ENCODE results near the genes F11, FAT1 and FRG2.

DNA sequence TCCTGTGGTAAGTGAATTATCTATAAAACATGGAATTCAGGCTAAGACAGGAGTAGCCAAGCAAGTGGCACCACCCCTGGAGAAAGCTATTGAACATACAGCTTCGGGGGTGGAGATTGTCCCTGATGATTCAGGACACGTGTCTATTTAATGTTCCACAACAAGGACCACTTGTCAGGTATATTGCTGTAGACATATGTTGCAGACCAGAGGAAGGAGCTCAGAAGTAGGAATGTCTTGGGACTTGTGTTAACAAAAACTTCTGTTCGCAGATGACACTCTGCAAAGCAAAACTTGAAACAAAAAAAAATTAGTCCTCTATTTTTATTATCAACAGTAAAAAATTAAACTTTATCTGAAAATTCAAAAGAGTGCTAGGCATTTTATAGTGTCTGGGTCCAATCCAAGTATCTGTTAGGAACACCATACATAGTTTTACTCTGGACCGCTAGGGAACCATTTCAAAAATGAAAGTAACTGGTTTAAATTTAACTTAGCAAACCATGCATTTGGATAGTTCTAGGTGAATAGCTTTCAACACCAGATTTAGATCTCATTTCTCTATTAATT, 1.0 kb downstream of the KLKB1 start:
- RRBS: no CpG with 5 or more reads among the region's 4 CpGs

DNA sequence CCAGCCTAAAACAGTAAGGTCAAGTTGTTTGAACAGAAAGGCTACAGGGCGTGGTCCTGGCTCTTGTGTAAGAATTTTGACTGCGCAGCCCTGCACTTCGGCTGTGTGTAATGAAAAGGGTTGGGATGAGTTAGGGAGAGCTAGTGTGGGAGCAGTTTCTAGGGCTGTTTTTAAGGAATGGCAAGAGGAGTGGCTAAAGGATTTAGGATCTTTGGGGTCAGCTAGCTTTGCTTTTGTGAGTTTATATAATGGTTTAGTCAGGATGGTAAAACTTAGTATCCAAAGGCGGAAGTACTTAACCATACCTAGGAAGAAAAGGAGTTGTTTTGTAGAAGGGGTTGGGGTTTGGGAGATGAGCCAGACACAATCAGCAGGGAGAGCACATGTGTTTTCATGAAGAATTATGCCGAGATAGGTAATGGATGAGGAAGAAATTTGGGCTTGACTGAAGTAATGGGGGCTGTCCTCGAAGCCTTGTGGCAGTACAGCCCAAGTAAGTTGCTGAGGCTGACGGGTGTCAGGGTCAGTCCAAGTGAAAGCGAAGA, 16.8 kb downstream of the KLKB1 start:
- RRBS: no CpG with 5 or more reads among the region's 8 CpGs

- RRBS: no CpG with 5 or more reads among the region's 5 CpGs
Measured at GRCh38 chr4:186265624-186266320, at the start of gene F11. TSS of gene F11 (plus strand) at chr4:186266189.

DNA sequence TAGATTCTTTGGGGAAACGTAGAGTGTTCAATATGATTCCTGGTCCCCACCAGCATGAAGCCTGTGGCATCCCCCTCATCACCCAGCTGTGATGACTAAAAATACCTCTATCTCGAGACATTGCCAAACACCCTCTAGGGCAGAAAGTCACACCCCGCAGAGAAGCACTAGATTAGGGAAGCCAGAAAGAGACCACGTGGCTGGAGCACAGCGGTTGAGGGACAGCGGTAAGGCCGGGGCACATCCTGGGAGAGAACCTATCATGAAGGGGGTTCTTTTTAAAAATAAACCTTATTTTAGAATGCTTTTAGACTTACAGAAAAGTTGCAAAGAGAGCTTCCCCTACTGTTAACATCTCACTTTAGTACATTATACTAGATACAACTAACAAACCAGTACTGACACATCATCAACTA, 10.9 kb downstream of the FAT1 start:
- RRBS: no CpG with 5 or more reads among the region's 7 CpGs

- RRBS: no CpG with 5 or more reads among the region's 6 CpGs
Measured at GRCh38 chr4:186720051-186720891, 3.4 kb downstream of the FAT1 start.

- RRBS: 93% methylated on average over 39 of the region's 113 CpGs
Measured at GRCh38 chr4:186723457-186724512, at the start of gene FAT1. TSS of gene FAT1 (minus strand) at chr4:186723856.

DNA sequence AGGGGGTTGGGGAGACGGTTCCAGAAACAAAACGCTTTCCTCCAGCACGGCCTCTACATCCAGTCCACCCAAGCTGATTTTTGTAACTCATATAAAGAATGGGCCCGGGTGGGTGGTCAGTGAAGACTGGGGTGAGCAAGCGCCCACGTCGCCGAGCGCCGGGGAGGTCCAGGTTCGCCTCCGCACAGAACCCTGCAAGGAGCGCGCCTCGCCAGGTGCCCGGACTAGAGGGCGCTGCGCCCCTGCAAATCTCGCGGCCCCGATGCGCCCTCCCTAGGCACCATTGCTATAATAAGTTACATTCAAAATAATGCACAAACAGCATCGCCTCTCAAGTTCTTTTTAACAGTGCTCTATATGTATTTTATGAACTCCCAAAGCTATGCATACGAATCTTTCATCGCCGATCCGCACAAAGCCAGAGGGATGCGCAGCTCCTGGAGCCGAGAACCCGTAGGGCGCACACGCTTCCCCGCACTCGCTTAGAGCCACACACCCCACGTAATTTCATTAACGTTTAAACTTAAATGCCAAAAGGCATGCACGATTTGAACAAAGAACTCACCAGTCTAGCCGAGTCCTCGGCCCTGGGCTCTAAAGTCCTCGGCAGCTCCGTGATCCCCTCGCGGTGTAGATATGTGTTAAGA, 2.3 kb upstream of the FAT1 start:
- RRBS: 91% methylated on average over 13 of the region's 43 CpGs

DNA sequence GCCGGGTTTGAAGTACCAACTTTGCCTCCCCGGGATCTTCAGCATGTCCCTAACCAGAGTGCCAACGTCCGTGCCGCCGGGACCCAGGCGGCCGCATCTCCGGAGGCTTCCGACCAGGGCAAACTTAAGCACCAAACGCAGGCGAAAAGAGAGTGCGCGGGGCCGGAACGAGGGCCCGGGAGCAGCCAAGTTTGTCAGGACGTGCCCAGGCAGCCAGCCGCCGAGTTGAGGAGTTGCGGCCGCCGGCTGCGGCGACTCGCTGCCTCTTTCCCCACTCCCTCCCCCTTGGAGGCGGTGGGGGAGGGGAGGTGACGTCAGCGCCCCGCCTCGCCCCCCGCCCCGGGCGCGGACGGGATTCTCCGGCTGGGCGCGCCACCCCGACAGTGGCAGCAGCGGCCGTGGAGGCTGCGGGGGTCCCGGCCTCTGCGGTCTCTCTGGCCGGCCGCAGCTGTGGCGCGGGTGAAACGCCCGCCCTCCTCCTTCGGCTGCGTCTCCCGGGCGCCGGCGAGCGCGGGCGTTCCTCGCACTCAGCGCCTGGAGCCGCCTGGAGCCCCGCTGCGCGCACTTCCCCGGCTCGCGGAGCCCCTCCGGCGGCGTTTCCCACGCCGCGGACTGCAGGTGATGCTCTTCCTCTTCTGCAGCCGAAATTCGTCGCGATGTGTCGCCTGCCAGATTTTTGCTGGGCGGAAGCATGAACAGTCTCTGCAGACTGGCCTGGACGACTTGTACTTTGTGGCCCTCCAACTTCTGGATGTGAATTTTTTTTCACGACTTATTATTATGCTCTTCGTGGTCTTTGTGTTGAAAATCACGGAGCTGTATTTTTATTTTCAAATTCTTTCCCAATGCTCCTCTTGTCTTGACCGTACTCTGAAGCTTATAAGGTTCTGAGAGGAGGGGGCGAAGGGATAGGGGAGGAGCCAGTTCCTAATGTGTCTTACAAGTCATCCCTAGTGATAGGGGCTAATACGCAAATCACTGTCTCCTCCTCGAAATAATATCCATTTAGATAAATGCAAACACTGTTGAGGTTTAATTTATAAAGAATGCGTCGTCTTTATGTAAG, 3.1 kb upstream of the FAT1 start:
- RRBS: 87% methylated on average over 39 of the region's 91 CpGs

- RRBS: no CpG with 5 or more reads among the region's 10 CpGs
Measured at GRCh38 chr4:186839429-186840062, 115.9 kb upstream of the FAT1 start.

GRCh38 chr4:187157286-187157796, 433.7 kb upstream of the FAT1 start:
- RRBS: 76% methylated on average over 7 of the region's 20 CpGs

- RRBS: 87% methylated on average over 7 of the region's 43 CpGs
Measured at GRCh38 chr4:189810735-189811268, 129.9 kb upstream of the FRG1 start.

- RRBS: no CpG with 5 or more reads among the region's 7 CpGs
Measured at GRCh38 chr4:190026959-190027319, at the start of gene FRG2. TSS of gene FRG2 (minus strand) at chr4:190027256.

Data from NB4 (cell line).